Mesangial cell (primary cell): ENCODE results near the genes CACFD1 and WDR5.

DNA sequence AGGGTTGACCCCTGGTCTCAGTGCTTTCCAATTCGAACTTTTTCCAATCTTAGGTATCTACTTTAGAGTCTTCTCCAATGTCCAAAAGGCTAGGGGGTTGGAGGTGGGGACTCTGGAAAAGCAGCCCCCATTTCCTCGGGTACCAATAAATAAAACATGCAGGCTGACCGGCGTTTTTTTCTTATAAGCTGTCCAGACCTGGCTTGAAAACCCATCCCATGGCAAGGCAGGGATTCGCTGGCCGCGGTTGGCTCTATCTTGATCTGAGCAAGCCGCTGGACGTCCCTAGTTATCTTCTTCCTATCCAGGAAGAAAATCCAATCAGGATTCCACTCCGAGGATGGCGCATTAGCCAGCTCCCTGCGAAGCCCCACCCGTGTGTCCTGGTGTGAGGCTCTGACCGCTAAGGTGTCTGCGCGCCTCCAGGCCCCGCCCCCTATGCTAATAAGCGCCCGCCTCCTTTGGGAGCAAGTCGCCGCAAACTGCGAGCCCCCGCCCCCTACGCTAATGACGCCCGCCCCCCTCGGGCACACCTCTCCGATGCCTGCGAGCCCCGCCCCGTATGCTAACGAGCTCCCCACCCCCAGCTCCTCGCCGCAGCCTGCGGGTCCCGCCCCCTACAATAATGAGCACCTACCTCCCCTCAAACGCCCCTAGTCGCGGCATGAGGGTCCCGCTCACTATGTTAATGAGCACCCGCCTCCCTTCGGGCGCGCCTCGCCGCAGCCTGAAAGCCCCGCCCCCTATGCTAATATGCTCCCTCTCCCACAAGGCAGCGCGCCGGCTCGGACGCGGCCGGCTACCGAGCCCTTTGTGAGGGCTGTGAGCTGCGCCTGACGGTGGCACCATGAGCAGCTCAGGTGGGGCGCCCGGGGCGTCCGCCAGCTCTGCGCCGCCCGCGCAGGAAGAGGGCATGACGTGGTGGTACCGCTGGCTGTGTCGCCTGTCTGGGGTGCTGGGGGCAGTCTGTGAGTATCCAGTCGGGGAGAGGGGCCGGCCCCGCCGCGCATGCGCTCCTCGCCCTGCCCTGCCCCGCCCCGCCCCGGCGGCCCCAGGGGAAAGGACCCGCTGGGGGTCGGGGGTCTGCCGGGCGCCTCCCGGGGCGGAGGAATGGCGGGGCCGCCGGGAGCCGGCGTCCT lies at the start of gene CACFD1:
Gene CACFD1, plus strand, starts transcription at position 759 of the 1,139 bp plus-strand sequence.
- RAMPAGE, long total RNA: start-site peak on the plus strand centred at position 776 of the sequence, 37 bp wide, 19 reads

- RAMPAGE, long total RNA: no peak
Measured at GRCh38 chr9:133706867-133707495, 31.2 kb downstream of the SARDH start.

DNA sequence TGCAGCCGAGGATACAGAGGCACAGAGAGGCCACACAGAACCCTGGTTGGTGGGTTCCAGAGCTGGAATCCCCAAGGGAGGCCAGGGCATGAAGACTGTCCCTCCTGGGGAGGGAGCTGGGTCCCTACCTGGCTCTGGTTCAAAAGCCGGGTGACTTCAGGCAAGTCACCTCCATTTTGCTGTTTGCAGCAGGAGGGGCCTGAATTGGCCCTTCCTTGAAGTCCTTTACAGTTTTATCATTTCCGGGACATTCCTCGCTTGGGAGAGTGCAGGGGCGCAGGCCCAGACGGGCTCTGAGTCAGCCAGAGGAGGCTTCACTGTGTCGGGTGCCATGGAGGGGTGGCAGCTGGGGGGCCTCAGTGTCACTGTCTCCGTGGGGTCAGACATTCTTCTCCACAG lies 26.9 kb downstream of the SARDH start:
- RAMPAGE, long total RNA: no peak

GRCh38 chr9:133711620-133712338 lies 26.4 kb downstream of the SARDH start:
- RAMPAGE, long total RNA: no peak

DNA sequence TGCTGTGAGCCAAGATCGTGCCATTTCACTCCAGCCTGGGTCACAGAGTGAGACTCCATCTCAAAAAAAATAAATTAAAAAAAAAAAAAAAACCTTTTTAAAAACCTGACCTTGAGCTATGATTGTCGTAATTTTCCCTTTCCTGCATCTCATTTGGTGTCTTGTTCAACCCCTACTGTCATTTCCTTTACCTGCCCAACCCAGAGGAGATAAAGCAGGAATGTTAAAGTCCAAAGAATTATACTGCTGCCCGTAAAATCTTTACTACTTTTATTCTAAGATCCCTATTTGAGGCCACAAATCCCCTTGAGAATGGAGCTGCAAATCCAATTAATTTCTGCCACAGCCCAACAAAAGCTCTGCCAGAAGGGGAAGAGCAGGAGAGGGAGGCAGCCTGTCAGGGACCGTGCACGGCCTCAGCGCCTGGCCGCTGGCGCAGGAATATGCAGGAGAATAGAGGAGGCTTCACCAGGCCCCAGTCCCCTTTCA lies 99.5 kb upstream of the SARDH start:
- RAMPAGE, long total RNA: no peak

GRCh38 chr9:133855504-133856535 lies 117.7 kb upstream of the SARDH start:
- RAMPAGE, long total RNA: no peak

- RAMPAGE, long total RNA: no peak
Measured at GRCh38 chr9:133973492-133974273, 18.4 kb downstream of the VAV2 start.

GRCh38 chr9:134055454-134056754 lies 11.9 kb downstream of the BRD3 start:
- RAMPAGE, long total RNA: no peak

DNA sequence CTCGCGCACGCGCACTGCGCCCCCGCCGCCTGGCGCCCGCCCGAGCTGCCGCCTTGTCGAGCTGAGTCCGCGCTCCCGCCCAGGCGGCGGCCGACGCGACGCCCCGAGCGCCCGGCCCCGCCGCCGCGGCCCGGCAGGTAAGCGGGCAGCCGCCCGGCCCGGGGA lies at the start of gene WDR5:
Gene WDR5, plus strand, starts transcription at position 19 of the 165 bp plus-strand sequence.
- RAMPAGE, long total RNA: no peak

DNA sequence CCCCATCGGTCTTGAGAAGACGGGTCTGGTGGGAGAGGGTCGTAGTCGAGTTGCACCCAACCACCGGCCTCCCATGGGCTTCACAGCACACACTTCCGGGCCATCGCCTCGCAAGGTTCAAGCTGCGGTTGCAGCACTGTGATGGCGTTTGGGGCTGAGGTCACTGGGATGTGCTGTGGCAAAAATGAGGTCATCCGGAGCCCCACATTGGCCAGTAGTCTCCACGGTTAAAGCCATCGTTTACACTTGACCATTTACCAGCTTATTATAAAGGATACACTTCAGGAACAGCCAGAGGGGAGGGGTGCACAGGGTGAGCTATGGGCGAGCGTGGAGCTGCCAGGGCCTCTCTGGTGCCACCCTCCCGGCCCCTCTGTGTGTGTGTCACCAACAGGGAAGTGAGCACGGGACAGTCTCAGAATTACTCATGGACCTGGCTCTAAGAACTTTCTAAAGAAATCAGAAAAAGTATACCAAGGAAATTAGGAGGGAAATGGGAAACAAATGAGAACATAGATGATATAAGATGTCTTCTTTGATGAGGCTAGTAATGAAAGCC lies 13.4 kb downstream of the WDR5 start:
- RAMPAGE, long total RNA: no peak

GRCh38 chr9:134175201-134175657 lies 39.3 kb downstream of the WDR5 start:
- RAMPAGE, long total RNA: no peak

DNA sequence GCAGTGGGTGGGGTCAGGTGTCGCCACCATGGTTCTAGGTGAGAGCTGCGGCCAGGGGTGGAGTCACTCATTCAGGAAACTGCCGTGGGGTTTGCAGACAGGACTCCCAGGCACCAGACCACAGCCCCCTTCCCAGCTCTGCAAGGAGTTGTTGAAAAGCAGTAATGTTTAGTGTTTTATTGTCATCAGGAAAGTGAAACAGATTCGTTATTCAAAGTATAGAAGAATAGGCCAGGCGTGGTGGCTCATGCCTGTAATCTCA lies 45.8 kb downstream of the WDR5 start:
- RAMPAGE, long total RNA: no peak

DNA sequence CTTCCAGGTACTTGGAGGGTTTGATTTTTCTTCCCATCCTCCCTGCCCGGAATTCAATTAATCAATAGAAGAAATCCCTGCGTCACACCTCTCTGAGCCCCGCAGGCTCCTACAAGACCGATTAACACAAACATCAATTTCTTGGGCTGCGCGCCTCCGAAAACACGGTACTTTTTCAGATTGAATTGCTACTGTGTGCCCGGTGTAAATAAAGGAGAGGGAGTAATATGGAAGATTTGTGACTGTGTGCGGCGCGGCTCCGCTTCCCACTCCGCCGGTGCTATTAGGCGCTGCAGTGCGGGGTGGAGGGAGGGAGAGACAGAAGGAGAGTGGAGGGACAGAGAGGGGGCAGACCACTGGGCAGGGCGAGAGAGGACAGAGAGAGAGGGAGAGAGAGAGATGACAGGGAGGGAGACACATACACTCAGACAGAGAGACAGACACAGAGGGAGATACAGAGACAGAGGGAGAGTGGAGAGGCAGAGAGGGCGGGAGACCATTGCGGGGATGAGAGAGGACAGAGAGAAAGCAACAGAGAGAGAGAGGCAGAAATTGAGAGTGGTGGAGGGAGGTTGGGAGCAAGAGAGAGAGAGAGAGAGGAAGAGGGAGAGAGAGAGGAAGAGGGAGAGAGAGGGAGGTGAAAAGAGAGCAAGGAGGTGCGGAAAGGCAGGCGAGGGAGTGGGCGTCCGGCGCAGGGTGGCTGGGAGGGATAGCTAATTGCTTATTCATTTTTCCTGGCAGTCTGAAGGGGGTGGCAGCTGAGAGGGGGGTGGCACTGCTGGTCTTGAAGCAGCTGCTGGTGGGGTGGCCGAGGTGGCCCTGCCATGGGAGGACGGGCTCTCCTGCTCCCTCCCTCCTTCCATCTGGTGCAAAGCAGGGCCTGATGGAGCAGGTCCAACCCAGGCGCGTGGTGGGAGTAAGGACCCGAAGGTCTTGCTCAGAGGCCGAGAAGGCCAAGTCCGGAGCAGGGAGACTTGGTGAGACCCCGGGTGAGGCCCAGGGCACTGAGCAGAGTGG lies 53.5 kb downstream of the WDR5 start:
- RAMPAGE, long total RNA: no peak

GRCh38 chr9:134204881-134205668 lies 69.2 kb downstream of the WDR5 start:
- RAMPAGE, long total RNA: no peak

DNA sequence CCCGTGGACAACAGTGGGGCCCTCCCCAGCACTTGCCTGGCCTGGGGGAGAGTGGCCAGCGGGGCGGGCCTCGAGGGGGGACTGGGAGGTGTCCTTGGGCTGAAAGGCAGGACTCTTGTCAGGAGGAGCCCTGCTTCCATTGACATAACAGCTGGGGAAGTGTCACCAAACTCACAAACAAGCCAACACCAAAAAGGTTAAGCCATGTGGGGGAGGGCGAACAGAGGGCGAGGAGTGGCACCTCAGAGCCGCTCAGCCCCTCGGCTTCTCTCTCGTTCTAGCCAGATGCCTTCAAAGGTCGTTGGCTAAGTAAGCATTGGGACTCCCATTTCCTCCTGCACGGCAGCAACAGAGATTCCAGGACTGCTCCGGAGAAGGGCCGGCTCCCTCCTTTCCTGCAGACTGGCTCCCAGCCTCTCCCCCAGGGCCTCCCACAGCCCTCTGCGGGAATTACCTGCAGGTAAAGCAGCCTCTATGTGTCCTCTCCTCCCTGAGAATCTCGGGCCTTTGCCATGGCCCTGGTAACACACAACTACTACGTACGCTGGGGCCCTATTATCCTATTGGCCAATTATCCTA lies 80.5 kb downstream of the WDR5 start:
- RAMPAGE, long total RNA: no peak

GRCh38 chr9:134258637-134259666 lies 67.3 kb upstream of the RXRA start:
- RAMPAGE, long total RNA: no peak

DNA sequence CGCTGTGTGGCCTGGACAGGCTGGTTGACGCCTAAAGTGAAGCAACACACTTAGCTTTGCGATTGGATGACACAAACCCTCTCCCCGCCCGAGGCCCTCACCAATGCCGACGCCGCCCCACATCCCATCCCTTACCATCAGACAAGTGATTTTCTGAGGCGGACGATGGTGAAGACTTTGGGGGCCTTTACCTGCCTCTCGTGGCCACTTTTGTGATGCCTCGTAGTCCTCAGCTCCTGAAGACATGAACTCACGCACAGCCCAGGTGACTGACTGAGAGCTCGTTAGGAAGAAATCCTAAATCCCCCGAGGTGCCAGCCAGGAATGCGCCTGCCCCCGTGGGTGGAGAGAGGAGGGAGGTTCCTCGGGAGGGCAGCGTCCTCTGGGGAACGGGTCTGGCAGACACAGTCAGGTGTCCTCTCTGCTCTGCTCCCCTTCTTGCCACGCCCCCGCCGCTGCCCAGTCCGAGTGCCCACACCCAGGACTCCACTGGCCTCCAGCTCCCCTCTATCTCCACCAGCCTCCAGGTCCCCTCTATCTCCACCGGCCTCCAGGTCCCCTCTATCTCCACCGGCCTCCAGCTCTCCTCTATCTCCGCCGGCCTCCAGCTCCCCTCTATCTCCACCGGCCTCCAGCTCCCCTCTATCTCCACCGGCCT lies 30.9 kb upstream of the RXRA start:
- RAMPAGE, long total RNA: no peak

DNA sequence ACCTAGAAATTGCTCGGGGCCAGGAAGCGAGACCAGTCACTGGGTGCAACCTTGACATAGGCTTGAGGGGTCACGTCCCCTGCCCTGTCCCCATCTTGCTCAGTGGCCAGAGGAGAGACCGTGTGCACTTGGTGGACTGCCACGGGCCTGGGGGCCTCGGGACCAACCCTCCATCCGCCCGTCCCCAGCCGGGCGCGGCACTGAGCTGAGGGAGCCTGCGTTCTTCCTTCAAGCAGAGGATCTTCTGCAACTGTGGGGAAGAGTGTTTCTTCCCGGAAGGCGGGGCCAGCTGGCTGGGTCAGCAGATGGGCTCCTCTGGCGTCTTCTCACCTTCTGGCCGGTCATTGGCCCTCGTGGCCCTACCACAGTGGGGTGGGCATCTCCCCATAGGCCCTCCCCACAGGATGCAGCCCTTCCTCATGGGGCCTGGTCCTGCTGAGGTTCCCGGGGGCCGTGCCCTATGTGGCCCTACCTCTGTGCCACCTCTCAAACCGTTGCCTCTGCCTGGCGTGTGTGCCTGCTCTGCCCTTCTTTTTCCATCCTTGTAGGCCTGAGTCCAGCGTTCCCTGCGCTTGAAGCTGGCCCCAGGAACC lies 17.4 kb downstream of the RXRA start:
- RAMPAGE, long total RNA: no peak

DNA sequence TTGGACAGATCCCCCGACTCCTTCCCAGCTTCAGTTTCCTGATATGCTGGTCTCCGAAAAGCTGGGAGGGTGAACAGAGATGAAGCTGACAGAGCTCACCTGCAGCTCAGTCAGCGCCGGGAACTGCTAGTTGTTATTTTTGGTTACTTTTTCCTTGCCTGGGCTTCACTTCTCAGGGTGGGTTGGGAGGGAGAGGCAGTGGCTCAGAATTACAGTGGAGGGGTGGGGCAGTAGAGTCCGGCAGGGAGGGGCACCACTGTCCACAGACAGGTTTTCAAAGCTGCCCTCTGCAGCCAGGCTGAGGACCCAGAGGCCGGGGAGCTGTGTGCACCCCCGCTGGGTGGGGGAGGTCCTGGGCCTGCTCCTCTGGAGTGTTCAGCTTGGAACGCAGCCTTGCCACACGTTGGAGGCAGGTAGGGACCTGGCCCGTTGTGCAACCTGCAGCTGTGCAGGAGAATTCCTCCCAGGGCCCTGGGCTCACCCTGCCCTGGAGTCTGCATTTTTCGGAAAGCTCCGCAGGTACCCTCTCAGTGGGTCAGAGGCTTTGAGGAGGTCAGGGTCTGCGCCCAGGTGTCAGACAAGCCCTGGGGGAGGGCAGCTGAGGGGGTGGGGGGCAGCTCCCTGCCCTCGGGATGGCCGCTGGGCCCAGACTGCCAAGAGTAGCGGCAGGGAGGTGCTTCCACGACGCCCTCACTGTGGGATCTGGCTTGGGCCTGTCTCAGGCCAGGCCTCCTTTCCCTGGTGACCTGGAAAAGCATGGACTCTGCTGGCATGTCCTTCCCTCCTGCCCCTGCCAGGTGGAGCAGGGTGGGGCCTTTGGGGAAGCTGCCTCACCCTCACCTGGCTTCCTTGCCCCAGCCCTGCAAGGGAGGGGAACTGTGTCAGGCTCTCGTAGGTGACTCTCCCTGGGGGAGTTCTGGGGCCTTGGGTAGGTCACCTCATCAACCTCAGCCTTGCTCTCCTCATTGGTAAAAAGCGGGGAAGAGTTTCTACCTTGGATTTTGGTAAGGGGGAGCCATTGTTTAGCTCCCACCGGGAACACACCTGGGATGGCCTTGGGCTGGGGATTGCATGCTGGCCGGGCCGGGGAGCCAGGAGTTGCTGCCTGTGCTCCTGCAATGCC lies 29.5 kb downstream of the RXRA start:
- RAMPAGE, long total RNA: no peak

GRCh38 chr9:134360785-134361736 lies 34.8 kb downstream of the RXRA start:
- RAMPAGE, long total RNA: no peak